CD14-positive monocyte (primary cell): ENCODE measurements around the genes UBL4B, CEPT1, RAP1A and INKA2.

- CAGE, long polyA plus RNA: no peak
Measured at GRCh38 chr1:109395628-109395995, 2.1 kb downstream of the SORT1 start.

GRCh38 chr1:109615853-109616339, 3.5 kb downstream of the GNAT2 start:
- CAGE, long polyA plus RNA: no peak

DNA sequence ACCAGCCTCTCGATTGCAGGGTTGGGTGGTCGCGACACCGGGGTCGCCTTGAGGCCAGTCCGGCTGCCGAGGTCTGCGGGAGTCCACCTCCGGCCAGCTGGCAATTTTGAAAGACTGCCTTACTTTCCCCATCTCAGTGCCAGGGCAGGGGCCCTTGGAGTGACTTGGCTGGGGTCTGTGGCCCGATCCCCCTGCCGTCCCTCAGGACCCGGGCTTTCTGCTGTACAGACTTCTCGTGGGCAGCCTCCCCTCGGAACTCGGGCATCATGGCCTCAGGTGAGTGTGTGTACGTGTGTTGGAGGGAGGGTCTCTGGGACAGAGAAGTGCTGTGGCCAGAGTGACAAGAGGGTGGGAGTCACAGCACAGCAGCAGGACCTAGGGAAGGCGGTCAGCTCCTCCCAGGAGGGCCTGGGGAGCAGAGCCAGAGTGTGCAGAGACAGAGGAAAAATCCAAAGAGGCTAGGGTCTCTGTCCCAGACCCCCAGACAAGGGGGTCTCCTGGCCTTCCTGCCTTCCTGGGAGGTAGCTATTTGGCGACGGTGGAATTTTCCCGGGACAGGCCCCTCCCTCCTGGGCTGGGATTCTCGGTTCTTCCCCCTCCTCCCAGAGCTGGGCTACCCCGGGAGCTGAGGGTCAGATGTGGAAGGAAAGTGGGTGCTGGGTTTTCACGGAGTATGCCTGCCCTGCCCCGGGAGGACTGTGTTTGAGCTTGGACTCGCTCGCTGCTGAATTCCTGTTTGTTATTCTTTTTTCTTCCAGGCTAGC, 548 bp downstream of the AMPD2 start:
- CAGE, long polyA plus RNA: no peak

DNA sequence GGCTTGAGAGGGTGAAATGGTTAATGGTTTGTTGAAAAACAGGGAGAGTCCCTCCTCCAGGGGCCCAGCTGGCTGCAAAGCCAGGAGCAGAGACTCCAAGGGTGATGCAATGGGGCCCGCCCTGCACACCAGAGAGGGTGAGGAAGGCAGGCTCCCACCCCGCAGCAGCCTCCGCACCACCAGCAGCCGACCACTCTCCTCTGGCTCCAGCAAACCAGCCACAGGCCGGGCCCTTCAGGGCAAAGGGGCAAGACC, 6.6 kb upstream of the AHCYL1 start:
- CAGE, long polyA plus RNA: no peak

DNA sequence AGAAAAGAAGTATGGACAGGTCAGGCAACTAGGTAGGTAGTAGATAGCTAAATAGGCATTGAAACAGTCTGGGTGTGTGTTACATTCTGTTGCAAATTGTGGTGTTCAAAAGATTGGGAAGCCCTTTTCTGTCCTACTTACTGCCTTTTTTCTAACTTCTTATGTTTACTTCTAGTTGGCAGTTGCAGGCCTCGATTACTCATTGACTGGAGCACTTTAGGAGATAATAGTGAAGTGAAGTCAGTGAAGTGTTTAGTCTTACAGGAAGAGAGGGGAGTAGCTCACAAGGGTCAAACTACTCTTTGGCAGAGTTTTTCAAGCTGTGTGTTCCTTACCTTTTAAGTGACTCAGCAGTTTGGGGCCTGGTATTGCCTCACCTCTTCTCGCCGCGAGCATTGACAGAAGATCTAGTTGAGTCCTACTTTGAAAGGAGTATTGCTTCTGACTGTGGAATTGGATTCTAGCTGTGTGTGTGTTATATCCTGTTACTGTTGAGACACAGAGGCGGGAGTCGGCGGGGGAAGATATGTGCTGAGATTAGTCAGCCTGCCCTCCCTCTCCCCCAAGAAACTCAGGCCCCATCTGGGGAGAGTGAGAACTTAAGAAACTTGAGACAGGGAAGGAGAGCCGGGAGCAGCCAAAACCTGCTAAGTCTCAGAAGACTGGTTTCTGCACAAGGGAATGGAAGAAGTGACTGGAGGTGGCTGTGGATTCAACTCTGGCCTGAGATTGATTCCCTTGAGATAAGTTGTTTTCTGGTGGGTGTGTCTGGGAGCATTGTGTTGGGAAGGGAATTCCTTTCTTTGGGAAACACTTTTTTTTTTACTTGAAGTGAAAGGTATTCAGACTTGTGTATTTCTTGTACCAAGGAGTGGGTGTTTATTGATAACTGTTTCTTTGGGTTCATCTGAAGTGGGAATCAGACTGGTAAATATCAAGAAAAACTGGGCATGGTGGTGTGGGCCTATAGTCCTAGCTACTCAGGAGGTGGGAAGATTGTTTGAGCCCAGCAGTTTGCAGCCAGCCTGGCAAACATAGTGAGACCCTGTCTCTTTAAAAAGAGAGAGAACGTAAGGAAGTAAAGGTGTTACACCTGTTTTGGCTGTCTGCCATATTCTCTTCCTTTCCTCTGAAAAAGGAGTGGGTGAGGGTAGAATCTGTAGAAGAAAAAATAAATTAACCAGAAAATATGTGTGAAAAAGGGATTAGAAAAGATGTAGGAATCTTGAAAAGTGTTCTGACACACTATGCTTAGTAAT, 19.6 kb downstream of the AHCYL1 start:
- CAGE, long polyA plus RNA: no peak

DNA sequence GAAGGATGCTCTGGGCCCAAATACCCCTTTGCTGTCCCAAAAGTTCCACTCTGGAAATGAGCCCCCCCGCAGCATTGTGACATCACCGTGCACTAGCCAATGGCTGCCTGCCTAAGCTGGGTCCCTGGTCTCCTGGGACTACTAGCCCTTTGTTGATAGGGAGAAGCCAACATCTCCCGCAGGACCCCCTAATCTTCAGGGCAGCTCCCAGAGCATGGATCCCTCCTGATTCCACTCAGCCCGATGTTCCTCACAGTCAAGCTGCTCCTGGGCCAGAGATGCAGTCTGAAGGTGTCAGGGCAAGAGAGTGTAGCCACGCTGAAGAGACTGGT, at the start of gene UBL4B:
Gene UBL4B, plus strand, starts transcription at position 152 of the 332 bp plus-strand sequence.
- CAGE, long polyA plus RNA: no peak

DNA sequence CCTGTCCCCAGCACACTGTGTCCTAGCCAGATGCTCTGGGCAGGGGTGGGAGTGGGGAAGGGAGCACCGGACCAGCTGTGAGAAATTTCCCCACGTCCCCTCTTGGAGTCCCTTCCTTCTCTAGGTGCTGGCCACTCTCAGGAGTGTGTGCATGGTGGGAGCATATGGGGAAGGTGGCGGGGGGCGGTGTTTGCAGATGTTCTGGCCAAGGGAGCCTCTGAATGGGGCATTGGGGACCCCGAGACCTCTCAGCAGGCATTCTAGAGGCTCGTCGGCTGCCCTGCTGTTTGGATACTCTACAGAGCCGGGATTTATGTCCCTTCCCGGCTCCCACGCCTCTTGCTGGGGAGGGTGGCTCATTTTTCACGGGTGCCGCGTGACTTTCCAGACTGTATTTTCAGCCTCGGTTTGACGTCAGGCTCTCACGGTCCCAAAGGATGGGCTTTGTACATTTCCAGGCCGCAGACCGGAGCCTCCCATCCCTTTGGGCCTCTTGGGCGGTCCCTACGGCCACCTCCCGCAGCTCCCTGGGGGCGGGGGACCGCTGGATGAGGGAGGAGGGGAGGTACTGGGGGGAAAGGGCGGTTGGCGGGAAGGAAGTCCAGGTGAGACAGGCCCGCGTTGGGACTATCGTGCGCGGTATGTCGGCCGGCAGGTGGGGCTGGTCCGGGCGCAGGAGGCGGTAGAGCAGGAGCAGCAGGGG, 17.7 kb downstream of the UBL4B start:
- CAGE, long polyA plus RNA: no peak

DNA sequence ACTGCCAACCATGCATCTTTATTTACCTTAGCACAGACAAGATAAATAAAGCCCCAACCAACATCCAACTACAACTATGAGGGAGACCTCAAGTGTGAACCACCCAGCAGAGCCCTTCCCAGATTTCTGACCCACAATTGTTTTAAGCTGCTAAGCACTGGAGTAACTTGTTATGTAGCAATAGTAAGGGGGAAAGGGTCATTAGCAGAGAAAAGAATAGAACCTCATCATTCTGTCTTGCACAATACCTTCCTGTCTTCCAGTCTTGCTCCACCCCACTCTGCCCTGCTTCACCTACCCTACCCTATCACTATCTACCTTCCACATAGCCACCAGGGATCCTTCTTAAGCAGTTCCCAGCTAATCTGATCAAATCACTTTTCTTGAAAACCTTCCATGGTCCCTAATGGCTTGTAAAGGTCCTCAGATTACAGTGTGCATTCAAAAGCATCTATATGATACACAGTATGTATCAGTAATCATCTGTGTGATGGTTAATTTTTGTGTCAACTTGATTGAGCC, 19.7 kb upstream of the RBM15 start:
- CAGE, long polyA plus RNA: no peak

- CAGE, long polyA plus RNA: no peak
Measured at GRCh38 chr1:110339596-110340743, 793 bp downstream of the RBM15 start.

DNA sequence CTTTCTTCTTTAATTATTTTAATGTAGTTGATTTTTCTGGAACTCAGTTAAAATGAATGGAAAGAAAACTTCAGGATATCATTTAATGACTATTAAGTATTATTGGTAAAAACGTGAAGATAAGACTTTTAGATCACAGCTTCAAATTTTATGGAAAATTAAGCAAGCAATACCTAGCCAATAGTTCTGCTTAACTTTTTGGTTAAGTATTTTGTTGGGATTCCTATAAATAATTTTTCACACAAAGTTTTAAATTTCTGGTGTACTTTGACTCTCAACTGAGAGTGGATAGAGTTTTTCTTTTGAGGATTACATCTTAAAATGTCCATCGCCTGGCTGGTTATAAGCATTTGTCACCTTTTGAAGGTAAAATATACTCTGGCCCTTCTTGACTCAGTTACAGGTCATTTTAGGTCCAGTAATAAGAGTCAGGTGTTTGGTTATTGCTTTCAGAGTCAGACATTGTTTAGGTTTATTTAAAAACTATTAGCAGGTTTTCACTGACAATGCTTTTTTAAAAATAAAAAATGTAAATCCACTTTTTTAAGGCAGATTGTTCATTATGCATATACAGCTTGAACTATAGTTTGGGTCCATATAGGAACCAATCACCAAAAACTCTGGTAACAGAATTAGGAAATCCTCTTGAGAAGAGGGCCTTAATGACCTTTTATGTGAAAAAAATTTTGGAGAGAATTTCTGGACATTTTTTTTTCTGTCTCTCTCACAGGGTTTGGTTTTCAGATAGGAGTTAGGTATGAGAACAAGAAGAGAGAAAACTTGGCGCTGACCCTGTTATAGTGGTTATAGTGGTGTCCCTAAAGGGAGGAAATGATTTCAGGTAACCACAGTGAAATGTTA, 5.9 kb downstream of the RBM15 start:
- CAGE, long polyA plus RNA: no peak

- CAGE, long polyA plus RNA: no peak
Measured at GRCh38 chr1:110385012-110385535, 5.8 kb downstream of the SLC16A4 start.

- CAGE, long polyA plus RNA: no peak
Measured at GRCh38 chr1:110413684-110414140, 6.2 kb upstream of the LAMTOR5 start.

DNA sequence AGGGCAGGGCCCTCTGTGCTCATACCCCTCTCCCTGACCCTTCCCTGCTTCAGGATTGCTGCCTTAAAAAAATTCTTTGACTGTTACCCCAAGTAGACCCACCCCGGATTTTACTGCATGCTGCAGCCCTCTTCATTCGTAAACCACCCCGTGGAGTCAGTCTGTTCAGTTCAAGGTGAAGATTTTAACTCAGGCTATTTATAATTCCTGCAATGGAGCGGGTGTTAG, 15.9 kb downstream of the PROK1 start:
- CAGE, long polyA plus RNA: no peak

GRCh38 chr1:110786960-110787508, 85.9 kb upstream of the CD53 start:
- CAGE, long polyA plus RNA: no peak

GRCh38 chr1:111139951-111140939, at the start of gene CEPT1:
CEPT1 (plus strand) TSS chr1:111140223.
- CAGE, long polyA plus RNA: no peak

GRCh38 chr1:111199643-111200463, 593 bp downstream of the DENND2D start:
- CAGE, long polyA plus RNA: start-site peak on the minus strand at chr1:111200120-111200213, 49 and 114 reads in 2 replicates

DNA sequence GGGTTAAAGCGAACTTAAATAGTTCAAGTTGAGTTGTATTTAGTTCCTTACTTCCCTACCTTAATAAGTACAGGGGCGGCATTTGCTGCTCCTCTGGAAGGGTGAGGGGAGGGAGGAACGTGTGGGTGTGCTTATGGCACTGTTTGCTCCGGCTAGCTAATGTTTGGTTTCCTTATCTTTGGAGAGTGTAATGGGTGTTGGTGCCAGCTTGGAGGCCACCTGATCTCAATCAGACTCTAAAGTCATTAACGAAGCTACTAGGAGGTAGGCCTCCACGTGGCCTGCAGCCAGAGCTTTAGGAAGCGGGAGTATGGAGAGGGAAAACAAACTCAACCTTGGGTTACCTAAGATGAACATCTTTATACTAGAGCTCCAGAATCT, 43.1 kb upstream of the RAP1A start:
- CAGE, long polyA plus RNA: no peak

DNA sequence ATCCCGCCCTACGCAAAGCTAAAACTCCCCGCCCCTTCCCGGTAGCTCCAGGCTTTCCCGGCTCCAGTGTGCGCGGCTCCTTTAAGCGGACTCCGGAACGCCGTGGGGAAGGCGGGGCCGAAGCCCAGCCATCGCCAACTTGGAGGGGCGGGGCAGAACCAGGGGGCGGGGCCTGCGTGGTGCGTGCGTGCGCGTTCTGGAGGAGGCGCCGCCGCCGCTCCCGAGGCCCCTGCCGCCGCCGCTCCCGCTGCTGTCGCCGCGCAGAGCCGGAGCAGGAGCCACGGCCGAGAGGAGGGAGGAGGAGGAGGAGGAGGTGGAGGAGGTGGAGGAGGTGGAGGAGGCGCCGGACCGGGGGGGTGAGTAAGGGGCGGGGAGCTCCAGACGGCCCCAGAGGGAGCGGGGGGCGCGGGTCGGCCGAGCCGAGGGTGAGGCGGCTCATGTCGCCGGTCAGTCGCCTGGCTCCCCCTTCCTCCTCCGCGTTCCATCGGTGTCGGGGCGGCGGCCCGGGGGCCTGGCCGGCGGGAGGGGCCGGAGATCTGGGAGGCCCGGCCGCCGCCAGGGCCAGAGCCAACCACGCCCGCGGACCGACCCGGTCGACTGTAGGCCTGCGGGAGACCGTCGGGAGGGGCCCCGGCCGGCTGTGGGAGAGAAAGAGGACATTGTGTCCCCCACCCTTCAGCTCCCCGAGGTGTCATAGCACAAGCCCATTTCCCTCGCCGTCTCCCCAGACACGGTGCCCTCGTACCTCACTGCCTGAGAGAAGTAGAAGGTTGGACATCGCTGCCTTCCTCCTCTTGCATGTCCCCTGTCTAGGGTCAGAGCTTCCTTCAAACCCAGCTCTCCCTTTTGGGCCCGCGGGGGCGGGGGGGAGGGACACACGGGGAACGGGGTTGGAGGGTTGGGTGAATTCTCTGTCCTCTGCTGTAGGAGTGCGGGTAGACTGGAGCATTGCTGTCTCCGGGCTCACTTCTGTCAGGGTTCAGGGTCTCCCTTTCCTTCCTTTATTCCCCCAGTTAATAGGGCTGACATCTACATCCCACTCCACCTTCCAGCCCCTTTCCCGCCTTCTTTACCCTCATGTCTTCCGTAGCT, at the start of gene RAP1A:
Gene RAP1A, plus strand, starts transcription at position 211 of the 1,092 bp plus-strand sequence.
- CAGE, long polyA plus RNA: no peak

DNA sequence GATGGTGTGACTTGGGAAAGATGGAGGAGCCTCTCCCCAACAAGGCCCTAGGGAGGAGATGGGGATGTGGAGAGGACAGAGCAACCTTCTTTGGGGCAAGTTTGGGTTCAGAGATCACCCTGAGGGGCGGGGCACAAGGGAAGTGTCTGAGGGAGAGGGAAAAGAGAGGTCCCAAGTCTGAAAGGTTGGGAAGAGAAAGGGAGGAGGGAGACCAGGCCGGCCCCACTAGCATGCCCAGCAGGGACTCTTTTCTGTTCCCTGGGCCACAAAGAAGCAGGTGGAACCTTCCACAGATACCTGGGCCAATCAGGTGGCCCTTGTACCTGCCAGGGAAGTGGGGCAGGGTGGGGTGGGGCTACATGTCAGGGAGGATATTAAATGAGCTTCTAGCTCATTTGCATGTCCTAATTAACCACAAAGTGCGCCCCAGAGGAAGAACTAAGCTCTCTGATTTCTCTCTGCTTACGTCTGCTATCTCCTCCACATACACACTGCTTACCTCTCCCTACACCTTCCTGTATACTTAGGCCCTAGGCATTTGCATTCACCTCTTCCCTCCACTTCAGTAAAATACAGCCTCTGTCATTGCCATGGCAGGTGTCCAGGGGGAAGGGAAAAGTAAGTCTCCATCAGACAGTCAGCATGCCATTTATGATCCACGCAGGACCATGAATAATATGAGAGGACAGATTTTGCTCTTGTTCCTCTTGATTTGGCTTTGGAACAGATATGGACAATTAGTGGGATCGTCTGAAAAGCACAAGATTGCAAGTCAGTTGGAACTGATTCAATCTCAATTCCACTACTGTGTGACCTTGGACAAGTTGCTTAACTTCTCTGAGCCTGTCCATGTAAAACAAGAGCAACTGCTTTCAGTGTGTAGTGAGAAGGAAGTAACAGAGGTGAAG, 15.7 kb downstream of the INKA2 start:
- CAGE, long polyA plus RNA: no peak

GRCh38 chr1:111739324-111740085, at the start of gene INKA2:
INKA2 (minus strand) TSS chr1:111739395.
- CAGE, long polyA plus RNA: start-site peak on the minus strand at chr1:111739357-111739376, 99 and 39 reads in 2 replicates